Parietal lobe (tissue), 2 donors: ENCODE data around the gene MRPL42.

DNA sequence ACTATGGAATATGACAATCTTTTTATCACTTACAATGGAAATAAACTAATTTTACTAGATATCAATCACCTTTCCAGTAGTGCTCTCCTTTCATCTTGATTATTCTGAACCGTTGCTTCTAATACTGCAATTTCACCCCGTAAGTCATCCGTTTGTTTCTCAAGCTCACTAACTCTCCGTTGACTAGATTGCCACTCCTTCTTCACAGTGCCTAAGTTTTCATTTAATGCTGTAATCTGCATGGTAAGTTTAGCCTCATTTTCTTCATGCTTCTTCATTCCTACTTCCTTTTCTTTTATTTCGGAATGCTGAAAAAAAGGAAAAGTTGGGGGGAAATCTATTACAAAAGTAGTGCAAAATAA, 75.1 kb downstream of the PLEKHG7 start:
- RAMPAGE, long total RNA = no peak

- RAMPAGE, long total RNA = no peak
Observed at GRCh38 chr12:92824089-92824460, 105.0 kb downstream of the EEA1 start.

DNA sequence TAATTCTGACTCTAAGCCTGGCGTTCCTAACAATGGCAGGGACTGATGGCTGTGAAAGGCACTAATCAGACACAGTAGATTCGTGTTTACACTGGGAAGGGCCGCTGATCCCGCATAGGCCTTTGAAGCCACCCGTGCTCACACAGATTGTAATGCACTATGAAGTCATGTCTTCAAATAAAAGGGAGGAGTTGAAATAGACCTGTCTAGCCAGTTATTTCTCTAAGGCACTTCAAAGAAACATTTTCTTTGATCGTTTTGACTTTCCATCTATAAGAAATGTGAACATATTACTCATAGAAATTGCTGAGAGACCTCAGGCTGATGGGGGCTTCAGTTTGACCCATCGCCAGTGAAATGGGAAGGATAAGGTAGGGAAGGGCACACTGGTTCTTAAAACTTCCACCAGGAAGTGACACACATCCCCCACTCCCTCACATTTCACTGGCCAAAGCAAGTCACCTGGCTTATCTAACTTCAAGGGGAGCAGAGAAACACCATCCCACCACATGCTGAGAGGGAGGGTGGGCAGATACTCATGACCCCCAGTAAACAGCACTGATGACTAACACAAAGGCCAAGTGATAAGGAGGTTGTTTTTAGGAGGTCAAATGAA, 91.4 kb upstream of the EEA1 start:
- RAMPAGE, long total RNA = no peak

GRCh38 chr12:93122455-93123306, 193.6 kb upstream of the EEA1 start:
- RAMPAGE, long total RNA = no peak

GRCh38 chr12:93380376-93381420, 3.0 kb downstream of the NUDT4 start:
- RAMPAGE, long total RNA = no peak

GRCh38 chr12:93416012-93416572, 25.7 kb downstream of the UBE2N start:
- RAMPAGE, long total RNA = no peak

DNA sequence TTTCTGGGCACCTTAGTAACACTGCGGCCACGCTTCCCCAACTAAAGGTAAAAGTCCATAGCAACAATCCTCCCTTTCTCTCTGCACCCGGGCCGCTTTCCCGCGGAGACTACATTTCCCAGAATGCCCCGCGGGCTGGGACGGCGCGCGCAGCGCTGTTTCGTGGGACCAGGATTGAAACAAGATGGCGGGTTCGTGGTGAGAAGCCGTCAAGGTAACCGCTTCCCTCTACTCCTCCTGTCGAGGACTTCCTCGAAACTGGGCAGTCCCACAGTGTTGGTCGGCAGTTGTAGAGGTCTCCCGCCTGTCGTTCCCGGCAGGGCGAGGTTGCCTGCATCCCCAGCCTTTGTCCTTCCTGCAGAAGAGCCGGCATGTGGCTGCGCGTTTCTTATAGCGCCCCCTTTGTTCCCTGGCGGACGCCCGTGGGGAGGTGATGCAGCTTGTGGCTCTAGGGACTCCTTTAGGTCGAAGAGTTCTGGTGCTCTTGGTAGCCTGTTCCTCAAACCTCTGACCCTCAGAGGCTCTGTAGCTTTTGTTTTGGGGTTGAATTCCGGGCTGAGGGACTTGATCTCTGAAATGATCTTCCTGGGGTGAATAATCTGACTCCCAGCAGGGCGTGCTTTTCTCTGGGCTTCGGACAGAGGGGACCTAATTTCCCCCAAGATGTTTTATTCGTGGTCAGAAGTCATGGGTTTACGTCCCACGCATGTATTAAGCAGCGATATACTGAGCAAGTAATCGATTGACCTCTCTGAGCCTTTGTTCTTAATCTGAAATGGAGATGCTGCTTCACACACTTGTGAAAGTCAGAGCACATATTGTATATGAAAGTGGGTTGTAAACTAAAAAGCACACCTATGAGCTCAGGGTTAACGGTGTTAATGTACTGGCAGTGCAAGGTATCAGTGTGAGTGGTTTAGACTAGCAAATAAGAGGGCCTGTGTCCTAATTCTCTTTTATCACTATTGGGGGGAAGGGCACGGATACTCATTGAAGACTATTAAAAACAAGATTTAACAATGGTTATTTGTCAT, at the start of gene MRPL42:
Gene MRPL42 (plus strand): TSS at position 174 of the 1,034 bp plus-strand sequence.
- RAMPAGE, long total RNA = no peak

DNA sequence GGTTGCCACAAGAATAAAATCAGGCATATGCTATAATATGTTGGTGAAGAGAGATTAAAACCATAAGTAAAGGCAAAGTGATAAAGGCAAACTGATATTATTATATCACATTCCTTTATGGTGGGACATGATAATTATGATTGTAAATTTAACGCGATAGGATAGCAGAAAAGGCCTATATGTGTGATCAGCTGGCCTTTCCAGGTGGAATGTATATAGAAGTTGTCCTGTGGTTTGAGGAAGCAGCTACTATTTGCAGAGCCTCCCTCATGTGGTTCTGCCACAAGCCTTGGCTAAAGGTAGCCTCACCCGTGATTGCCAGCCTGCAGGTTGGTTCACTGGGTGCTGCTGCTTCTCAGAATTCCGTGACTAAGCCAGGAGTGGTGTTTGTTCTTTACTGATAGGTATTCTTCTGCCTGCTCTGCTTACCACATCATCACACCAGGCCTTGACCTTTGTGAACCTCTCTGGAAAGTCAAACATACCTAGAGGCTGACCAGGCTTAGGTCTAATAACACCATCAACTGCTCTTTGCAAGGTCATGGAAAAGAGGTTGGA, 8.8 kb upstream of the SOCS2 start:
- RAMPAGE, long total RNA = no peak

DNA sequence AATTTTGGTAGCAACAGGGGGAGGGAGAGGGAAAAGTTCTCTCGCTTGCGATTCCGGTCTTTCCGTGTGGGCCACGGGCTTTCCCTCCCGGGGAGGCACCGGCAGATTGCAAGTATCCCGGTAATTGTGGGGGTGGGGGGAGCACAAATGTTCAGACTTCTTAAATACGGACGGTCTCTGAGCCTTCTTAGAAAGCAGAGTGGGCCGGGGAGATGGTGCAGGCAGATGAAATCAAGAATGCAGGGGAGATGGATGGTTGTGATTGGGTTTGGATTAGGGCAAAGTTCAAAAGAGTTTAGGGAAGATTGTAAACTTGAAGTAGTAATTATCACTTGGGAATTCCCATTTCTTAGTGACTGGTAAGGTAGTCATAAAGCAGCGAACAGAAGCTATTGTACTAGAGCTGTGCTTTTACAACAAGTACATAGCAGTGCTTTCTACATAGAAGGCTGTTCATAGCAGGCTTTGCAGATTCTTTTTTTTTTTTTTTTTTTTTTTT, 1.3 kb downstream of the SOCS2 start:
- RAMPAGE, long total RNA = no peak

GRCh38 chr12:93625010-93625601, 52.1 kb upstream of the CRADD start:
- RAMPAGE, long total RNA = no peak

GRCh38 chr12:93684848-93685303, 7.7 kb downstream of the CRADD start:
- RAMPAGE, long total RNA = no peak

DNA sequence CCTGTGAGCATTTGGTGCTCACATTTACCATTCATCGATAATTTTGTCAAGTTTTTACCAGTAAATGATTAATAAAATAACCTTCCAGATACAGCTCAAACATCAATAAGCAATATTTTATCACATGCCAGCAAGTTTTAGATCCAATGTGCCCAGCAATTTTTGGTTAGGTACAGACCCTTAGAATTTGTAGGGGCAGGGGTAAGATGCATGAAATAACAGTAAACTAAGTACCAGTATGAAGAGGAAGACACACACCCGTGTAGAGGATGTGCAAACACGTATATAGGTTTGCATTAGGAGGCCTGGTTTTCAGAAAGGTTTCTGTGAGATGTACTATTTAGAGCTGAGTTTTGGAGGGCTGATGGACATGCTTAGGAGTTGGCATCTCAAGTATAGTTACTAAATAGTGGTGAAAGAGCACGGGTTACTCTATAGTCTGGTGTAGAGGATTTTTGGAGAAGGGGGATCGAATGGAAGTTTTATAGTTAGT, 98.0 kb downstream of the CRADD start:
- RAMPAGE, long total RNA = no peak

- RAMPAGE, long total RNA = no peak
Observed at GRCh38 chr12:94157530-94158468, 9.4 kb downstream of the PLXNC1 start.

GRCh38 chr12:94186819-94187349, 38.5 kb downstream of the PLXNC1 start:
- RAMPAGE, long total RNA = no peak

DNA sequence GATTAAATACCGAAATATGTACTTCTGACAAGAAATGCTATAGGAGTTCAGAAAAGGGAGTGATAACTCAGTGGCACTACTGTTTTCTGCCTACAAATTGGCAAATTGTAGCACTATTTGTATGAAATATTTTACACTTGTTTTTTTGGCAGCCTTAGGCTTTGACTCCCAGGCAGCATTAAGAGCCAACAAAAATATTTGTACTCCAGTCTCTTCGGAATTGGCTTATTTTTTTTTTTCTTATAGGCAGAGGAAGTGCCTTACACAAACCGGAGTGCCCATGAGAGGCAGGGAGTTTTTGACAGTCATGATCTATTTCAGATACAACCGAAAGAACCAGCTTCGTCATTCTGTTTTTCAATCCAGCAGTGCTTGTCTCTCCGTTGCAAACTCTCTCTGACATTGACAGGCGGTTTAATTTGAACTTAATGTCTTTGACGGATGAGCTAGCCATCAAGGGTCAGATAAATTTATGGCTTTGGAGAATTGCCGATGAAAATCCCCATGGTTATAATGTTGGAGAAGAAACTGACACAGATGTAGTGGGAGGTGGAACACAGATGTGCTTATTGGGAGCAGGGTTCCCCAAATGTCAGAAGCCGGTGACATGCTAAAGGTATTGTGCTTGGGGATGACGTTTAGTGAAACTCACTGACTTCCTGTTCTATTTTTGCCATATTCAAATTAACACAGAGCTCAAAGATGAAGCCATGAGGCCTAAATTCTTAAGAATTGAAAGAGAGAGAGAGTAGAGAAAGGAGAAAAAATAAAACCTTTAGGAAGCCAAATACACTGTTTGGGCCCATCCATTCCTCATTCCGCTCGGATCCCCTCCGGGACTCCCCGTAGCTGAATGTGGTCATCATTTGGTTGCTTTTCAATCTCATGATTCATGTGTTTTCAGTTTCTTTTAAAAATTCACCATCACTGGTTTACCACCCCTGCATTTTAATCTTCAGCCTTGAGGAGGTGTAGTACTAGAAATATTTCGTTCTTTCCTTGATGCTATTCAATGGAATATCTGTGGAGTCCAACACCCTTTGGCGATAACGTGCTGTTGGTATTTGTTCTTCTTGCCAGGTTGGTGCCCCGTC, 59.7 kb downstream of the PLXNC1 start:
- RAMPAGE, long total RNA = no peak

DNA sequence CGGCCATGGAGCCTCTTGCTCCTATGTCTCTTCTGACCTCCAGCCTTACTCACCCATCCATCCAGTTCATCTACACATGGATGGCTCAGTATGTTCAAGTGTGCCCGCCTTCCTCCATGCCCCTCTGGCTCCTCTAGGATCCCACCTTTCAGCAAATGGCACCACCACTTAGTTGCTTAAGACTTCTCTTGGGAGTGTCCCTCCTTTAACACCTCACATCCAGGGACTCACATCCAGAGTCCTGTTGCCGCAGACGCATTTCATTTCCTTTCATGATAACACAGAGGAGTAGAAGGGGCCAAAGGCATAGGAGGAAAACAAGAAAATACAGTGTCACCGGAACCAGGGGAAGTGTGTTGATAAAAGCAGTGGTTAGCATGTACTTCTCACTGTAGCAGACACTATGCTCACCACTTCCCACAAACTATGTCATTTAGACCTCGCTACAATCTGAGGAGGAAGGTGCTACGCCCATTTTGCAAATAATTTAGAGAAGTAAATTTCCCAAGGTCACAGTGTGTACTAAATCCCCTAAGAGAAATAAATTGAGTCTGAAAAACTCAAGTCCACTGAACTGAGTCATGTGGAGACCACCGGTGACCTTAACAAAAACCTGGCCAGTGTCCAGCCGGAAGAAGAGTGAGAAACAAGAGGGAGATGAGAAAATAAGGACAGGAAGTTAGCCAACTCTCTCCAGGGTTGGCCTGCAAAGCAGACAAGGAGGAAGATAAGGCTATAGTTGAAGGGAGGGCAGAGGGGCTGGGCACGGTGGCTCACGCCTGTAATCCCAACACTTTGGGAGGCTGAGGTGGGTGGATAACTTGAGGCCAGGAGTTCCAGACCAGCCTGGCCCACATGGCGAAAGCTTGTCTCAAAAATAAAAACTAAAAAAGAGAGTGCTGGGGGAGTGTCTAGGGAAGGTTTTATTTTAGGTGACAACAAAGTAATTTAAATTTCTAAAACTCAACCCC, 25.7 kb upstream of the TMCC3 start:
- RAMPAGE, long total RNA = no peak

- RAMPAGE, long total RNA = no peak
Observed at GRCh38 chr12:94707821-94708631, 57.7 kb upstream of the TMCC3 start.

DNA sequence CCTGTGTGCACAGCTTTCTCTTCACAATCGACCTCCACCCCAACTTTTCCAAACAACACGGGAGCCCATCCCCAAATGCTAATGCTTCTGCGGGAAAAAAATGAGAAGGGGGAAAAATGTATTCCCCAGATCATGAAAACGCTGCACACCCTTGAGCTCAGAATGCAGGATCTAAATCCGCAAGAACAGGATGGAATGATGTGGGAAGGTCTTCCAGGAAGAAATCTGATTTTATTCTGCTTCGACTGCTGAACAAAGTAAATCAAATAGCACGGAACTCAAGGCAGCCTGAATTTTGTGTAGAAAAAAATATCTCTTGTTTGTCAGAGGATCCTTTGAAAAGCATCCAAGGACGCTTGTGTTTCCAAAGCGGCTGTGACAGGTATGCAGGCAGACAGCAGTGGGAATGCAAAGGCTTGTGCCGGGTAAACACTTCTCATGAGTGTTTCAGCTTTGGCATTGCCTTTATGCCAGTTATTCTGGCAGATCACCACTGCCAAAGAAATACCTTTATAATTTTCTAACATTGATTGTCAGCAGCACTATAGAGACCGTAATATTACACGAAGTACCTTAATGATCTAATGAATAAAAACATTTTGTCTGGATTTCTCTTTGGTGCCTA, 128.6 kb downstream of the NDUFA12 start:
- RAMPAGE, long total RNA = no peak

DNA sequence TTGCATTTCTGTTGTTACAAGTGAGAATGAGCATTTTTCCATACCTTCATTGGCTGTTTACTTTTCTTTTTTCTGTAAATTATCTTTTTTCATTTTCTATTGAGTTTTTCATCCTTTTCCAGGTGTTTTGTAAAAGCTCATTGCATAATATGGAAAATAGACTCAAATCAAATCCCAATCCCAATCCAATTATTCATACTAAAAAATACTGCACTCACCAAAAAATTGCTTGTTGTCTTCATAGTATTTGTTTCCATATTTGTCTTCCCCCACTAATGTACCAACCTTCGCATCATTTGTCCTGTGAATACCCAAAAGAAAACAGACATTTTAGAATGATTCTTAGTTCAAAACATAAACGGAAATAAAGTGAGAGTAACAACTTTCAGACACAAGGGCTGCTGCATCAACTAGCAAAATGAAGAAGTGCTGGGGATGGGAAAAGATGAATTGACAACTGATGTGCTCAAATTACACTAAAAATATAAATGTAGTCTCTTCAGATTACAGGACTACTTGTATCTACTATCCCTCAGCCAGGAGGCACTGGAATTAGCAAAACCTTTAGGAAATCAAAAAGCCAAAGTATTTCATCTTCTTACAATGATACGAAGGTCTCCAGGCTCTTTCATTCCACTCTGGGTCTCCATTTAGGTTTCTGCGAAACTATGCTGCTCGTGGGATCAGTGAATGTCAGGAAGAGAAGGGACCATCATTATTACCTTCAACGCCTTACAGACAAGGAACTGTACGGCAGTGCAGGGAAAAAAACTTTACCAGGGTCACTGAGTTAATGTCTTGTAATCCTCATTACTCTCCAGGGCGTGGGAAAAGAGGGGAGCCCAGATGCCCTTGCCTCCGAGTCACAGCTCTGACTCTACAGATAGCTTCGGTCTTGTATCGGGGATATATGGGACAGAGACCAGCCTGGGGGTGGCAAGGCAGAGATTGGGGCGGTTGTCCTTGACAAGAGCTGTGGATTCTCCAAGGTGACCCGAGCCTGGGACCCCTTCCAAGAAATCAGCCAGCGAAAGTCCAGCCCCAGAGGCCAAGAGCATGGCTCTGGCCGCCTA, 640 bp downstream of the NDUFA12 start:
- RAMPAGE, long total RNA = no peak

- RAMPAGE, long total RNA = no peak
Observed at GRCh38 chr12:95173313-95174203, 43.7 kb downstream of the FGD6 start.